ENCODE measurements around a stretch of chr2.

GRCh38 chr2:158459189-158460126 is 2.7 kb downstream of the PKP4 start:
- RRBS = no CpG with 5 or more reads among the region's 8 CpGs

- RRBS = no CpG with 5 or more reads among the region's 18 CpGs
Measured at GRCh38 chr2:158745046-158746016, 49.8 kb upstream of the DAPL1 start.

DNA sequence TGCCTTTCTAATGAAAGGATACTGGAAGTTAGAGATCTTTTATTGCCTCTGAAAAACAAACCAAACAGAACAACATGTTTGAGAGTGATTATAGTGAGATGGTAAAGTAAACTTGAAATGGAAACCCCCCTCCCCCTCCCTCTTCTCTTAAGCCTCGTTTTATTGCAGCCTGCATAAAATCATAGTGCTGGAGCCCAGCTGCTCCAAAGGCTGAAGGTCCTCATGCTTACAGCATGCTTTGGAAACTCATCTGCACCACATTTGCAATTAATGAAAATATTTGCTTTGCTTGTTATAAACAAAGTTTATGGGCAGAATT is 125.1 kb downstream of the TANC1 start:
- RRBS = no CpG with 5 or more reads among the region's 1 CpG

DNA sequence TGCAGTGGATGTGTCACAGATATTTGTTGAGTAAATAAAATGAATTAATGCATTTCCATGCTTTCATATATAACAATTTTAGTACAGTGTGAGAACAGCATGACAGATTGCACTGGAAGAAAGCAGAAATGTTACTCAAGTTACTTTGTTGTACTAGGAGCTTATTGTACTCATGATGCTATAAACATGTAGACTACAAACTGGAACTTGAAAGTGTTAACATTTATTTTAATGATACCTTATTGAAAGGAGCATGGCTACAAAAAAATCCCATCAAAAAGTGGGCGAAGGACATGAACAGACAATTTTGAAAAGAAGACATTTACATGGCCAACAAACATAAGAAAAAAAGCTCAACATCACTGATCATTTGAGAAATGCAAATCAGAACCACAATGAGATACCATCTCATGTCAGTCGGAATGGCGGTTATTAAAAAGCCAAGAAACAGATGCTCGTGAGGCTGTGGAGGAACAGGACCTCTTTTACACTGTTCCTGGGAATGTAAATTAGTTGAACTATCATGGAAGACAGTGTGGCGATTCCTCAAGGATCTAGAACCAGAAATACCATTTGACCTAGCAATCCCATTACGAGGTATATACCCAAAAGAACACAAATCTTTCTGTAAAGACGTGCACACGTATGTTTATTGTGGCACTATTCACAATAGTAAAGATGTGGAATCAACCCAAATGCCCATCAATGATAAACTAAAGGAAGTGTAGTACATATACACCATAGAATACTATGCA is 158.6 kb downstream of the TANC1 start:
- RRBS = no CpG with 5 or more reads among the region's 8 CpGs

DNA sequence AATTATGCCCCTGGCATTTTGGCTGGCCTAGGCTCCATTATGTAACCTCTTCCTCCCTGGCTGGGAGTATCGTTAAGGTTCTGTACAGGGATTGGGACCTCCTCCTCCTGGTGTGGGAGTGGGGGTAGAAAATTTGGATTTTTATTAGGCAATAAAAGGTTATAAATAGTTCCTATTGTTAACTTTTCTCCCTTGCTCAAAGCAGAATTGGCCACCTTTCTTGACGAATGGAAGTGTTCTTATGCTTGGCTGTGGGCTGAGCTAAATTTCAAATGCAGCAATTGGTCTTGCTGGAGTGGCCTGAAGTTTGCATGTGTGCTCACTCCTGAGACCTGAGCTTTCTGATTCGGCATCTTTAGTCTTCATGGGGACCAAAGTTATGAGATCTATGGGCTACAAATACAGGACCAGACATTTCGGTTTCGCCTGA is 148.7 kb downstream of the WDSUB1 start:
- RRBS = no CpG with 5 or more reads among the region's 5 CpGs

DNA sequence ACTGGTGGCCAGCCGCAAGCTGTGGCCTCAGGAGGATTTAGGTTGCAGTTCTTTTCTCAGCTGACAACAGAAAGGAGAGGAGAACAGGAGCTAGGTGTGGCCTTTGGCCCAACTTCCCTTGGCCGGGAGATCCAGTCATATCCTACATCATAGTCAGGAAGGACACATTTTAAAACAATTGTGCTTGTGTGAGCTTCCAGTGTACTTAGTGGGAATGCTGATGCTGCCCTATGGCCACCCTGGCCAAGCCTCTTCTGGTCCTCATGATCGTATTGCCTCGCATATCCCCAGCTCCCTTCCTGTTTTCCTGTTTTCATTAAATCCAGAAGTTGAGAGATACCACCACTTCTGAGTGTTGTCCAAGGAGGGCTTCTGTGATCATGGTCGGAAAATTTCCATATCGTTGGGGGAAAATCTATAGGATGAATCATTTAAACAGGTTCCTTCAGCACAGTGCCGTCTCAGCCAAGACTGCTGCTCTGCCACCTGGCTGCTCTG is 98.0 kb downstream of the WDSUB1 start:
- RRBS = no CpG with 5 or more reads among the region's 7 CpGs

DNA sequence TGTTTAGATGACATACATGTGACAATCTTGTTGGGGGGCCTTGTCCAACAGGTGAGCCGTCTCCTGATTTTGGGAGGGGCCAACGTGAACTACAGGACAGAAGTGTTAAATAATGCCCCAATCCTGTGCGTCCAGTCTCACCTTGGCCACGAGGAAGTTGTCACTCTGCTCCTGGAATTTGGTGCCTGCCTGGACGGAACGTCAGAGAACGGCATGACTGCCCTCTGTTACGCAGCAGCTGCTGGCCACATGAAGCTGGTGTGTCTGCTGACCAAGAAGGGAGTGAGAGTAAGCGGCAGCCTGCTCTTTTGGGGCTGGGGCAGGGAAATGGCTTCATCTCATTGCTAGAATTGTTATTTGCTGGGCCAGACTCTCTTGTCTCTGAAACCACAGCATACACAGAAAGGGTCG is 92.3 kb downstream of the WDSUB1 start:
- RRBS = no CpG with 5 or more reads among the region's 10 CpGs

- RRBS = no CpG with 5 or more reads among the region's 2 CpGs
Measured at GRCh38 chr2:159603431-159604281, 12.7 kb downstream of the BAZ2B start.

- RRBS = no CpG with 5 or more reads among the region's 7 CpGs
Measured at GRCh38 chr2:159616872-159617225, 501 bp upstream of the BAZ2B start.

- RRBS = no CpG with 5 or more reads among the region's 4 CpGs
Measured at GRCh38 chr2:159635363-159635884, 19.1 kb upstream of the BAZ2B start.

GRCh38 chr2:159796889-159797334 is 1.1 kb downstream of the CD302 start:
- RRBS = no CpG with 5 or more reads among the region's 3 CpGs

GRCh38 chr2:160145260-160146284 is 54.5 kb downstream of the ITGB6 start:
- RRBS = no CpG with 5 or more reads among the region's 8 CpGs

GRCh38 chr2:160155030-160155314 is 45.1 kb downstream of the ITGB6 start:
- RRBS = no CpG with 5 or more reads among the region's 2 CpGs

DNA sequence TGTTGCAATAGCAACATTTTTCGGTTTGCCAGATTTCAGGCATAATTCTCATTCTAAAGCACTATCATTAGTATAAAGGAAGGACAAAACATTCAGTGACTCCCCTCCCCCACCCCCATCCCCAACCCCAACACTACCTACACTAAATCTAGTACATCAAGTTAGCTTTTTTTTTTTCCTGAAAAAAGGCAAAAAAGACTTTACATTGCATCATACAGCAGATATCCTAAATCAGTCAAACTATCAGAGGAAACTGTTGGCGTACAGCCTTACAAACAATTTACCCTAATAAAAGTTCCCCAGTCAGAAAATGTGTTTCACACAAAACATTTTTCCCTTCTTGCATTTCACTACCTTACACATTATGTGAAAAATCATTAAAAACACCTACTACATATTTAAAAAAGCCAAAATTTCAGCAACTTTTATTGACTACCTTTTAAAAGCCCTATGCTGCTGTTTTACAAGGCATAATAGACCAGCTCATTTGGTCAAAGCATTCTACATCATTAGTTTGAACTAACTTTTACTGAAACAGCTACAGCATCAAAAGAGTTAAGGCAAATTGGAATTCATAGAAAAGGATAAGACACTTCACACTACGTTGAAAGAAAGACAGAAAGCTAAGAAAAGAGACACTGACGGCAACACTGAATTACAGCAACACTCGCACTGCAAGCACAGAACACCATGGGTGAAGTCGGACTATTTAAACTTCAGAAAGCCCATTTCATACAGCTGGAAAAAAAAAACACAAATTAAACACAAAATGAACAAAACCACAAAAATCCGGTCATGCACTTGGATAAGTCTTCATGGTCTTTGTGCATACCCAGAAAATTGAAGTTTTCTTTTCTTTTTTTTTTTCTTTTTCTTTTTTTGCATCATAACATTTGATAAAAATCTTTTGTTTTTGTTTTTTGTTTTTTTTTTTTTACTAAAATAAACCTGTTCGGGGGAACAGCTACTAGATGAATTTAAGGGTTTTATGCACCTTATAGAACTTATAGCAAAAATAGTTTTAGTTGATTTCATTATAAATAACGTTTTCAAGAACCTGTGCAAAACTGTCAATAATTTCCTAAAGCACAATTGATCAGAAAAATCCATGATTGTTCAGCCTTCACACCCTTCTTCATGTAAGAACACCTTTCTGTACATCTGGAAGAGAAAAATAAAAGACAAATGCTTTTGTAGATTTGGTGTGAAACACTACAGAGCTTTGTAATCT is 73.9 kb upstream of the ITGB6 start:
- RRBS = no CpG with 5 or more reads among the region's 9 CpGs

GRCh38 chr2:160379463-160379793 is 114.2 kb downstream of the RBMS1 start:
- RRBS = no CpG with 5 or more reads among the region's 3 CpGs

GRCh38 chr2:160453684-160454260 is 39.8 kb downstream of the RBMS1 start:
- RRBS = no CpG with 5 or more reads among the region's 2 CpGs

- RRBS = no CpG with 5 or more reads among the region's 3 CpGs
Measured at GRCh38 chr2:160474111-160474468, 19.5 kb downstream of the RBMS1 start.

GRCh38 chr2:160517156-160517378 is 23.5 kb upstream of the RBMS1 start:
- RRBS = no CpG with 5 or more reads among the region's 5 CpGs

GRCh38 chr2:160647788-160648849 is 154.5 kb upstream of the RBMS1 start:
- RRBS = 42% methylated on average over 11 of the region's 38 CpGs

Data from AG10803 (cell line).